Measurements from ENCODE around the genes RGMB and CHD1.

GRCh38 chr5:98769691-98770693 is 3.5 kb upstream of the RGMB start:
- RRBS = 3% methylated on average over 10 of the region's 60 CpGs

DNA sequence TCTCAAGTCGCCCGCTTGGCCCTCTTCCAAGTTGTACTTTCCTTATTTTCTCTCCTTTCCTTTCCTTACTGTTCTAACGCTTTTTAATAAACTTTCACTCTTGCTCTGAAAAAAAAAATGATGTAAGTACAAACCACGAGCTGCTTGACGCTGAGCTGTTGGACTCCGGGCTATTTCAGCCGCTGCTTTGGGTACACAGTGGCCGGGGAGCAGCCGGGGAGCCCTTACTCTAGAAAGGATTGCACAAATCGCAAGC is 2.8 kb upstream of the RGMB start:
- RRBS = 0% methylated on average over 2 of the region's 10 CpGs

DNA sequence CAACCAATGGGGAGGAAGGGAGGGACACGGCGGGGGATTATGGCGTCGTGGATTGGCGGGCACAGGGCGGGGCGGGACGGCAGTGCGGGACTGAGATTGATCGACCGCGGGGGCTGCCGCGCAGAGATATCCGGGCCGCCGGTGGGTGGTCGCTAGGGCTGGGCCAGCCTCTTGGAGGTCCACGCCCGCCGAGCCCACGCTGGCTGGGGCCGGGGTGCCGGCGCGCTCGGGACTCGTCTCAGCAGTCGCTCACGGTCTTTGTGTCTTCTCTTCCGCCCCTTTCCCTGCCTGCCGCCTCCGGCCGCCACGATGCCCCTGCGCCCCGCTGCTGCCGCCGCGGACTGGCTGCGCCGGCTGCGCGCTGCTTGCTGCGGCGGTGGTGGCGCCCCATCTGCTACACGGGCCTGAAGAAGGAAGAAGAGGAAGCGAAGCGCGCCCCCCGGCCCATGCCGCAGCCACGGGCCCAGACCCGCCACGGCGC is at the start of gene RGMB:
Gene RGMB, plus strand, starts transcription at position 121 of the 481 bp plus-strand sequence.
- RRBS = 2% methylated on average over 37 of the region's 57 CpGs

- RRBS = no CpG with 5 or more reads among the region's 9 CpGs
Measured at GRCh38 chr5:98887923-98888414, 40.8 kb downstream of the CHD1 start.

- RRBS = no CpG with 5 or more reads among the region's 14 CpGs
Measured at GRCh38 chr5:98900313-98901627, 28.0 kb downstream of the CHD1 start.

- RRBS = no CpG with 5 or more reads among the region's 6 CpGs
Measured at GRCh38 chr5:98909060-98910383, 19.3 kb downstream of the CHD1 start.

- RRBS = under 1% methylated on average over 4 of the region's 79 CpGs
Measured at GRCh38 chr5:98928822-98929326, at the start of gene CHD1. TSS of gene CHD1 (minus strand) at chr5:98929007.

DNA sequence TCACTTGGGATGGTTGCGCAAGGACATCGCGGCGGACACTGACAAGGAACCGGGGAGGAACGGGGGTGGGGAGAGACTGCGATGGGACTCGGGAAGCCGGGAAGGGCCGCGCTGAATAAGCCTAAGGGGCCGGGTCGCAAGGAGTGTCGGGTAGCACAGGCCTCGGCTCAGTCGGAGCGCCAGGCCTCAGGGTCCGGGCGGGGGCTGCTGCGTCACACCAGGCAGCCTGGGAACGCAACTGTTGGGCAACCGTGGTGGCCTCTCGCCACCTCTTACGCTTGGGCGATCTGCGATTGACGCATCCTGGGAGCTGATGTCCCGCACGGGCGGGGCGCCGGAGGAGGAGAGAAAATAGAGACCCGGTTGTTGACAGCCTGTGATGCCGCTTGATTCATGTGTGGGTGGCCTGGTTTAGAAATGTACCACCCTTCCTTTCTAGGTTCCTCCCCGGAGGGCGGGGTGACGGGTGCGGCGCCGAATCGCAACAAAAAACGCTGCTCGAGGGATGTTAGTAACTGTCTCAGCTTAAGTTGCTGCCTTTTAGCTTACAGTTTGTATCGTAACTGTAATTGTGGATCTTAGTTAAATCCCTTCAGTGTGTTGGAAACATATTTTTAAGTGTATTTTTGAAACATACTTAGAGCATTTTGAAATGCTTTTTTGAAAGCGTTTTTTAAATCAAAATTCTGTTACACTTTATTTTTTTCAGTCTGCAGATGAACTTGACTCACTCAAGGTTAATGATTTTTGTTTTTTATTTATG is 701 bp upstream of the CHD1 start:
- RRBS = 2% methylated on average over 19 of the region's 45 CpGs

- RRBS = no CpG with 5 or more reads among the region's 3 CpGs
Measured at GRCh38 chr5:100108899-100109188, 426.3 kb upstream of the FAM174A start.

- RRBS = no CpG with 5 or more reads among the region's 12 CpGs
Measured at GRCh38 chr5:100657324-100657735, 122.2 kb downstream of the FAM174A start.

- RRBS = no CpG with 5 or more reads among the region's 6 CpGs
Measured at GRCh38 chr5:100855802-100856473, 47.1 kb downstream of the ST8SIA4 start.

DNA sequence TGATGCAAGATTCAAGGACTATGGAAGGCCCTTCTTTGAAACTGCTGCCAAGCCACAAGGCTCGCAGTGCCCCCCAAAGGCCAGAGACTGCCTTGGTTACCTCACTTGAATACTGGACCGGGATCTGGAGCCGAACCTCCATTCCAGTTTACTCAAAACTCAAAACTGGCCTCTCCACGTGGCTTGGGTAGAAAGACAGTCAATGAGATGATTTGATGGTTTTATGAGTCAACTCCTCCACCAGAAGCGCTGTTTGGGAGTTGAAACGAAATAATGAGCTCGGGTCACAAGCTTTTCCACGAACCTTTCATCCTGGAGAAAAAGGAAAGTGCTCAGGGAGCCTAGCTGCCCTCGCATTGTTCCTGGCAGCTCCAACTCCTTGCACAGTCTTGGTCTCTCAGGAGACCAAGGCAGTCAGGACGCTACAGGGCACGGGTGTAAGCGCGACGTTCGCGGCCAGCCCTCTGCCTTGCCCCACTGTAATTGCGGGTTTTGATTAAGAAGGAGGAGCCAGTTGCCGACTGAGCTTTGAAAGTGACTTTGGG is 2.8 kb downstream of the ST8SIA4 start:
- RRBS = no CpG with 5 or more reads among the region's 18 CpGs

DNA sequence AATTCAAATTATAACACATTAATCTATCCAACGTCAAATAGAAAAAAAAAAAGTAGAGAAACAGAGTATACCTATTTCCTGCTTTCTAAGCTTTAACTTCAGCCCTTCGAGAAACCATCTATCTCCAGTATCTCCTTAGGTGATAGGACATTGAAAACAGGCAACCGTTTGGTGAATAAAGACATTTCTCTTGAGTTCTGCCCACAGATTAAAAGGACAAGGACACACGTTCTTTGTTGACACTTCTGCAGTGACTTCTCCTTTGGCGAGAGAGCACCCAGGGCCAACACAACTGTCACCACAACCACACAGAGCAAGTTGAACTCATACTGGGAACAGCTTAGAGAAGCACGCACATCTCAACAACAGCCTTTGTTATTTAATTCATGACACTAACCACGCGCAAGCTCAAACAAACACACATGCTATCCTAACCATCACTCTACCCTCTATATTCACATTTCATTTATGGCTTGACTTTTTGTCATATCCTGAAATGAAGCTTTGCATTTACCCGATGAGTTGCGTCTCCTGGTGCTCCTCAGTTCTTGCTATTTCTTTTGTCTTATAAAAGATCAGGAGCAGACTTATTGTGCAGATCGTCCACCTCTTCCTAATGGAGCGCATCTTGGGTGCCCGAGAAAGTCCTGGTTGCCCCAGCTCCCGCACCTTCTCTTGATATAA is 611 bp downstream of the ST8SIA4 start:
- RRBS = no CpG with 5 or more reads among the region's 14 CpGs

DNA sequence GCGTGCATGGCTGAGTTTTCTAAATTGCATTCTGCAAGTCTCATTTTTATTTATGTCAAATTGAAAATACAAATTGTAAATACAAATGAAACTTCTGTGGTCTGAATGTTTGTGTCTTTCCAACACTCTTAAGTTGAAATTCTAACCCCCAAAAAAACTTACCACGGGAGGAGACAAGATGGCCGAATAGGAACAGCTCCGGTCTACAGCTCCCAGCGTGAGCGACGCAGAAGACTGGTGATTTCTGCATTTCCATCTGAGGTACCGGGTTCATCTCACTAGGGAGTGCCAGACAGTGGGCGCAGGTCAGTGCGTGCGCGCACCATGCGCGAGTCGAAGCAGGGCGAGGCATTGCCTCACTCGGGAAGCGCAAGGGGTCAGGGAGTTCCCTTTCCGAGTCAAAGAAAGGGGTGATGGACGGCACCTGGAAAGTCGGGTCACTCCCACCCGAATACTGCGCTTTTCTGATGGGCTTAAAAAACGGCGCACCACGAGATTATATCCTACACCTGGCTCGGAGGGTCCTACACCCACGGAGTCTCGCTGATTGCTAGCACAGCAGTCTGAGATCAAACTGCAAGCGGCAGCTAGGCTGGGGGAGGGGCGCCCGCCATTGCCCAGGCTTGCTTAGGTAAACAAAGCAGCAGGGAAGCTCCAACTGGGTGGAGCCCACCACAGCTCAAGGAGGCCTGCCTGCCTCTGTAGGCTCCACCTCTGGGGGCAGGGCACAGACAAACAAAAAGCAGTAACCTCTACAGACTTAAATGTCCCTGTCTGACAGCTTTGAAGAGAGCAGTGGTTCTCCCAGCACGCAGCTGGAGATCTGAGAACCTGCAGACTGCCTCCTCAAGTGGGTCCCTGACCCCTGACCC is 83.8 kb upstream of the PAM start:
- RRBS = no CpG with 5 or more reads among the region's 33 CpGs

DNA sequence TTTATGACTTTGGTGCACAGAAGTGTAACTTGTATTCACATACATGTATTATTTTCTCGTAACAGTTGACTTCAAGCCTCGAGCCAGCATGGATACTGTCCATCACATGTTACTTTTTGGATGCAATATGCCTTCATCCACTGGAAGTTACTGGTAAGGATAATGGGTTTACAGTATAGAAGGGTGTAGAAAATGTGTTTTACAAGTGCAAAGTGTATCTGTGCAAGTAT is 158.7 kb downstream of the PAM start:
- RRBS = no CpG with 5 or more reads among the region's 2 CpGs

DNA sequence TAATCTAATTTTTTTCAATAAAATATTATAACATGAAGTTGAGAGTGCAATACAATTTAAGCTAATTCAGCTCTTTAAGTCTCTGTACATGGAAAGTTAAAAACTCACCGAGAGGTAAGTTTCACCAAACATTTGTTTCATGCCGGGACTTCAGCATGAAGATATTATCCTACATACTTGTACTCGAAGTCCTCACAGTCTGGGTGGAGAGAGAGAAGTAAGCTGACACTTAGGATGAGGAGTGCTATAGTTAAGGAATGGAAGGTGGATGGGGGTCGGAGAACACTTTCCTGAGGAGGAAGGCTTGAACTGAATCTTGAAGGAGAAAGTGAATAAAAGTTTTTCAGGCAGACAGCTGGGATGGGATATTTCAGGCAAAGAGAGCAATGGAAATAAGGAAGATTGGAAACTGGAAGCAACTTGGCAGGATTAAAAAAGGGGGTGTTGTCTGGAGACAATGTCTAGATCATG is 167.0 kb downstream of the PAM start:
- RRBS = no CpG with 5 or more reads among the region's 4 CpGs

DNA sequence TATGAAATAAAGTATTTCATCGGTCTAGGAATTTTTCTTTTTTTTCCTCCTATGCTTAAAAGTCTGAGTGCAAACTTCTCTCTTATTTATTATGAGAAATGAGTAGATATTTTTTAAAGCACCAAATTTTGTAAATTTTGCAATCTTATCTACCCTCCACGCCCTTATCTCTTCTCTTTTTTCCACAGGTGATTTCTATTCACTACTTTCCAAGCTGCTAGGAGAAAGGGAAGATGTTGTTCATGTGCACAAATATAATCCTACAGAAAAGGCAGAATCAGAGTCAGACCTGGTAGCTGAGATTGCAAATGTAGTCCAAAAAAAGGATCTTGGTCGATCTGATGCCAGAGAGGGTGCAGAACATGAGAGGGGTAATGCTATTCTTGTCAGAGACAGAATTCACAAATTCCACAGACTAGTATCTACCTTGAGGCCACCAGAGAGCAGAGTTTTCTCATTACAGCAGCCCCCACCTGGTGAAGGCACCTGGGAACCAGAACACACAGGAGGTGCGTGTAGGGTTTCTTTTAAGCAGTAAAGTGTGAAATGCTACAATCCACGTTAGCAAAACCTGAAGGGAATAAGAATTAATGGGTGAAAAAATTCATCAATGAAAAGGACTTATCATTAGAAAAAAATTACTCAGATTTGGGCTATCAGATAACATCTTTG is 145.9 kb downstream of the GIN1 start:
- RRBS = no CpG with 5 or more reads among the region's 5 CpGs

- RRBS = no CpG with 5 or more reads among the region's 2 CpGs
Measured at GRCh38 chr5:103569263-103569717, 6.7 kb upstream of the NUDT12 start.

GRCh38 chr5:104079663-104080058 is 517.1 kb upstream of the NUDT12 start:
- RRBS = no CpG with 5 or more reads among the region's 12 CpGs

All from aortic smooth muscle cell (primary cell).